Metastatic Lung Carcinoma in the Adrenal Gland (tissue), 1 donor: ENCODE measurements around a stretch of chr1.

- PRO-cap, result no peak
Measured at GRCh38 chr1:215598484-215599567, 31.7 kb downstream of the KCTD3 start.

- PRO-cap, result no peak
Measured at GRCh38 chr1:216499577-216499959, 76.3 kb upstream of the USH2A start.

DNA sequence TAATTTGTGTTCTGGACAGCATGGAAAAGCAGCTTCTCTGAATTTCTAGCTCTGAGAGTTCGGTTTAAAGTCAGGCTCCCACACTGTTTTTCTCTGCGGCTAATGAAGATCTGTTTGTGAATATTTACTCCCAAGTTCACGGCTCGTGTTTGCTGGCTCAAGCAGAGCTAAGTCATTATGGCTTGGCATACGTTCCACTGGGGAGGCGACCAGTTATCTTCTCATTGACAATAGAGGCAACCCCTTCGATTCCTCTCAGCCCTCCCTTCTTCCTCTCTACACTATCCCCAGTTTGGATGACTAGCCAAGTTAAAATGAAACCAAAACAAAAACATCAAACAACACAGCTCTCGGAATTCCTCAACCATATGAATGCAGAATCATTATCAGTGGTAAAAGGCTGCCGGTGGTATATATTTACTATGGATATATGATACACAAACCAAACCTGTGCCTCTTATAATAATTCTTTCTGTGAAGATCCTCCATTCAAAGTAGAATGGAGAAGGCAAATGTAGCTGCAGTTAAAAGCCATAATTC lies 108.1 kb upstream of the USH2A start:
- PRO-cap, result no peak

GRCh38 chr1:217601582-217602321 lies 29.1 kb downstream of the GPATCH2 start:
- PRO-cap, result no peak

GRCh38 chr1:218165120-218166036 lies 119.7 kb upstream of the RRP15 start:
- PRO-cap, result no peak

- PRO-cap, result no peak
Measured at GRCh38 chr1:218346557-218347210, 1.5 kb downstream of the TGFB2 start.

DNA sequence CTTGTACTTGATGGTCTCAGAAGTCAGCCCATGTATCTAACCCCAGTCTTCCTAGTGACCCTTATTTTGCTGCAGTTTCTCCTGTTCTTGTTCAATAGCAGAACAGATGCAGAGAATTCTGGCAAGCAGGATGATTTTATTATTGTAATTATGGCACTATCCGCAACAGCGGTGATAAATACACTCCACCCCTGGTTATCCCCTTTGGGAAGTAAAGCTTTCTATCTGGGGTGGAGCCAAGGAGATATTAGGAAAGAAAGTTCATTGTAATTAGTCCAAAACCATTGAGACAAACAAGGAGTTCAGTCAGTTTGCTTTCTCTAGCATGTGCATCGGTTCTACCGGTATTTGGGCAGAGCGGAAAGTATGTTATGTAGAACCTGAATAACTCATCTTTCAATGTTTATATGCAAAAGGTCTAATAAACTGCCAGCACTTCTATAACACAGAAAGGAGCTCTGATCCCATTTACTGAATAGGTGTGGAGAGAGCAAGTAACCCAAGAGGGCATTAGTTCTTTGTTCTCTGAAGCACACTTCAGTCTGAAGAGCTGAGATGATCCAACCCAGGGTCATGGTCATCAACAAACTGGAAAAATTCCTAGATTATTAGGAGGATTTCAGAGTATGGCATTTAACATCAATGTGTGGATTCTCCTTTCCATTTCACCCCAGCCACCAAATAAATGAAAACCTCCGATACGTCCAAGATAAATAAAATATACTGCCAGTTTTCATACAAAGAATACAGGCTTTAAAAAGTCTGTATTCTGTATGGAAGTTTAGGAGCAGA lies 3.5 kb downstream of the TGFB2 start:
- PRO-cap, result no peak

DNA sequence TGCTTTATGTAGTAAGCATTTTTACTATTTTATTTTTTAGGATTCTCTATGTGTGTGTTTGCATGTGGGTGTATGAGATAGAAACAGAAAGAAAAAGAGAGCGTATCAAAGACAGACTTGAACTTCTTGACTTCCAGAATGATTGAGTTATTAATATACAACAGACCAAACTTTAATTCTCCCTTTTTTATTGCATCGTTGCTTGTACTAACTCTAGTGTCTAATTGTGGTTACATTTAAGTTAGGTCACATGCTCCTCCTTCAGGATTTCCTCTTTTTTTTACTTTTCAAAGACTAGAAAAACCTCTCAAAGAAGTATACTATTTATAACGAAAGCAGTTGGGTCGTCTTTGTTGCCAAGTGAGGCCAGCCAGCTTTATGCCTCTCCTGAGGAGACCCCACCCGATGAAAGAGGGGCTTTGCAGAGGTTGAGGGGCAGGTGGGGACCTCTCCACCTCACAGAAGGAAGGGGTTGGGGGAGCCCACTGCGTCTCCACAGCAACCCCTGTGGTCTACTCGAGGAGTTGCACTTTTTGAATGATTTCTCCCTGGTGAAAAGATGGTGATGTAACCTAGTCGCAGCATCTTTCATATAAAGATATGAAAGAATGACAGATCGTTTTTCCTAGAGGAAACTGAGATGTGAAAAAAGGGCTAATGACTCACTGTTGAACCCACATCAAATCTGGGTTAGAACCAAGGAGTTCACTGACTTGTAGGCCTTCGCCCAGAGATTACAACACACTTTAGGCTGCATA lies 6.3 kb downstream of the TGFB2 start:
- PRO-cap, result no peak

DNA sequence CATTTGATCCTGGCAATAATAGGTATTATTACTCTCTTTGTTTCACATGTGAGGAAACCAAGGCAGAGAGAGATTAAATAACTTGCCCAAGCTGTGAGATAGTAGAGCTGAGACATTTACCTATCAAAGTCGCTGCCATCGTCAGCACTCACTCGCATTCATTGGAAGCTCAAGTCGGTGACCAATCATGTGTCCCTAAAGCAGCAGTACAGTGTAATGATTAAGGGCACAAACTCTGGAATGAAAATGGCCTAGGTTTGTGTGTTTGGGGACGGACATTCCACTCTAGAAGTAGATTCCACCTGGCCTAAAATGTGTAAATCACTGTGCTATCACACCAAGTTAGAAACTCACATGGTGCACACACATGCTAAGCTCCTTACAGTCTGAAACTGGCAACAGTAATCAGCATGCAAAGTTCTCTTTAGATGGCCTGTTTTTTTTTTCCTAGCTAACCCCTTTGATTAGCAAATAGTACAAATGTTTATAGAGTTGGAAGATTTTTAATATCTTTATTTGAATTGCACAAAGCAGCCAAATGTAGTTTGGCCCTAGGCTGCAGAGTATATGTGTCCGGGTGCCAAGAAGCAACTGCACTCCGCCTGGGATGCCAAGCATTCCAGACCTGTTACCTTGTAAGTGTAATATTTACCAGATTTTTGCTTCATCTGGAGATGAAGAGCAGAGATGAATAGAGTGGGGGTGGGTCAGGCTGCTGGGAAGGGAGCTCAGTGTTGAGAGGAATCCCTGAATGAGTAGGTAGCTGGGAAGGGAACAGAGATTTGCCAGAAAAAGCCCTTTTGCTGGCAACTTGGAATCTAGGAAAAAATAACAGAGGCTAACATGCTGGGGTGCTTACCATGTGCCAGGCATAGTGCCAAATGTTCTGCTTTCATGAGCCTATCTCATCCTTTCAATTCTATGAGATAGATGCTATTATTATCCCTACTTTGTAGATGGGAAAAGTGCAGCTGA lies 35.2 kb downstream of the TGFB2 start:
- PRO-cap, result no peak

GRCh38 chr1:218498053-218499130 lies 153.3 kb downstream of the TGFB2 start:
- PRO-cap, result no peak

GRCh38 chr1:219088716-219089432 lies 84.8 kb upstream of the LYPLAL1 start:
- PRO-cap, result no peak

DNA sequence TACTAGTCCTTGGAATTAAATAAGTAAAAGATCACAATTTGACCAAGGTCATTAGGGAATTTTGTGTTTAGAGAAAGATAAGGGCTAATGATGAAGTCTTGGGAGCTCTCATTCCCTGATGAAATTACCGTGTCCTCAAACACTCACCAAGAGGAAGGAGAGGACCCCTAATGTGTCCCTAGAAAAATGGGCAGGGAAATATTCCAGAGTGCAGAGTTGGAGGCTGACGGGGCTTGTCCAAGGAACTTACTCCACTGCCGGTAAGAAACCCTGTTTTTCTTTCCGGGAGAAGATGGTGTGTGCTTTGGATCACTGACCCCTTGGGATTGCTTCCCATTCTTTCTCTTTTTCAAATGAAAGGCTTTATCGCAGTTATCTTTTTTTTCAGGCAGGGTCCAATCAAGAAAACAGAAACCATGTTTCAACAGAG lies 145.0 kb downstream of the LYPLAL1 start:
- PRO-cap, result no peak

- PRO-cap, result no peak
Measured at GRCh38 chr1:219926127-219927057, 2.0 kb downstream of the SLC30A10 start.

- PRO-cap, result no peak
Measured at GRCh38 chr1:220090195-220090713, 666 bp upstream of the BPNT1 start.

DNA sequence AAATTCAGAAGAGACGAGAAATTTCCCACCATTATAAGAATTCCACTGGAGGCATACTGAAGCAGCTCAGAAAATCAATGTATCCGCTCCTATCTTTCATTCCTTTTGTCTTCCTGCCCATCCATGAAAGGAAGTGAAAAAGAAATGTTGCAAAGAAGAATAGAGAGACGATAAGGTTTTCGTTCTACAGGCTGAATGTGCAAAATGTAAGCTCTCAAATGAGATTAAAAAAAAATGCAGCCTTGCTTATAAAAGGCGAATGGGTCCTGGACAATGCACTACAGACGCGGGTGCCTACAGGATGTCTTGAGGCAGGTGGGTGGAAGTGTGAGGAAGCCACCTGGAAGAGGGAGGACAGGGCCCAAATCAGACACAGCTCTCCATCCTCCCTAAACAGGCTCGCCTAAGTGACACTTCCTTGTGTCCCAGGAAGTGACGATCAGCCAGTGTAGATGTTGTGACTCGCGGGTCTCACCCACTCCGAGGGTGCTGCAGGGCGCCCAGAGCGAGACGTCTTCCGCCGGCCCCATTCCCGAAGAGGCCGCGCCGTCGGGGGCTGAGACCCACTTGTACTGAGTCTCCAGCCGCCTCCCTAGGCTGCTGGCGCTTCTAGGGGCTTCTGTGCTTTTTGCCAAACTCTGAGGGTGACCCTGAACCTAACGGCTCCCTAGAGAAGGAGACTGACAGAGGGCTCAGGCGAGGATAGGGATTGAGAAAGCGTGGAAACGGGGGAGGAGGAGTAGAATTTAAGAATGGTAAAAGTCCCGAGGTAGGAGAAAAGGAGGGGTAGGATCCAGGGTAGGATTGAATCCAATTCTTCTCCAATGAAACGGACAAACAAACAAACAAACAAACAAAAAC lies 715 bp upstream of the MARK1 start:
- PRO-cap, result unidirectional peak, plus-strand start at position 278 of the sequence; bidirectional peak, plus-strand start at position 483 of the sequence, minus-strand start at position 405 of the sequence

DNA sequence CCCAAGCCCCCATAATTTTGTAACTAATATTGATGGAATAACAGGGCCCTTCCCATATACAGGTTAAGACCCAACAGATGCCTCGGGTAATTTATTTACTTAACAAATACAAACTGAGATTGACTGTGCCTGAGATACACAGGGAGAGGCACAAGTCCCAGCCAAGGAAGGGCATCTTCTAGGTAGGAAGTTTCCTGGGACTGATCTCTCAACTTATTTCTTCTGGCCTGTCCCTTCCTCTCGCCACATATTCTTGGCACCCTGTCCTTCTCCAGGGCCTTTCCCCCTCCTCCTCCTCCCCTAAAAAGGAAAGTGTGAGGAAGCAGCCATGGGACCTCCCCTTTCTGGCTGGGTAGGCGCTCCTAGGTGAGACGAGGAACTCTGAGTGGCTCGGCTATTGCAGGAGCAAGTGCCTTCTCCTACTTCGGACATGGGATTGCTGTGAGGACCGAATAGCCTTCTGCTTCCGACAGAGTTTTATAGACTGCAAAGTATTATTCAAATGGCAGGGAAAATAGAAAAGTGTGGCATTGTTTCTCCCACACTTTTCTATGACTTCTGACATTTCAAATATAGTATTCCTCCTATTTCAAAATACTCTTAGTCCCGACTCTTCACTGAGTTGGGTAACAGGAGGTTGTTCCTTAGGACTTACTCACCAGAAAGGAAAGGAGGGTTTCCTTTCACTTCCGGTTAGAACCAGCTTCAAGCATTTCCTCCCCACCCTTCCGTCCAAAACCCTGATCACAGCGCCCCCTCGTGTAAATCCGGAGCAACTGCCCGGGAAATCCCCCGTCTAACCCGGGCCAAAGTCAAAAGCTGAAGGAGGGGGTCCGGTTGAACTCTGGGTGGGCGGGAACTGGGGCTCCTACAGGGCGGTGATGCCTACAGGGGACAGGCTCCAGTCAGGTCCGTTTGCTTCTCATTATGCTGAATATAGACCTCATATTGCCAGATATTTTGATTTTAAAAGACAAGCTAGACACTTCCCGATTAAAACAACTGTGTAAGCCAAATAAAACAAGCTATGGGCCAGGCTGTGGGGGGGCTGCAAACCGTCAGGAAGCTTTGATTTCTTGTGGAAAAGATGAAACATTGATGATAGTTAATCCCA lies 15.3 kb upstream of the MTARC2 start:
- PRO-cap, result no peak

DNA sequence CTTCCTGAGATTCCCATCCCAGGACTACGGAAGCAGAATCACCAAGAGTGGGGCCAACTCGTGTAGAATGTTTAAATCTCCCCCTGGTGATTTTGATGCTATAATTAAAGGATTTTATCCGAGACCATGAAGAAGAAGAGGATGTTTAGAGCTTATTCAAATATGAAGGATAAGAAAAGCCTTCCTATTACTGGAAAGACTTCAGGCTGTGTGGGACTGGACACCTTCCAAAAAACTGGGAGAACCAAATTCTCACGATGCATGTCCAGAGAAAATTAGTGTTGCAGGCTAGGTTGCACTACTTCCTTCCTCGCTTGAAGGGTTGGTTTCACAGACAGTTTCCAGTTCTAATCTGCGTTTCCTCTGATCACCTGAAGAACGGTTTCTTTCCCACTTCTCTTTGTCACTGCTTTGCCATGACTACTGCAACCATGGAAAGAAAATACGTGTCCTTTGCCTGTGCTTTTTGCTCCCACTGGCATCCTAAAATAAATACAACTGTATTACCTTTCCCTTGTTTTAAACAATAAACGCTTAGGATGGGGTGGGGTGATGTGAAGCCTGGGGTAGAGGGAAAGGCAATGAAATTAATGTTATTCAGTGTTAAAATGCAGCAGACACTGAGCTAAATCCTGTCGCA lies 2.0 kb downstream of the MTARC2 start:
- PRO-cap, result no peak

GRCh38 chr1:220750690-220750937 lies 2.5 kb downstream of the MTARC2 start:
- PRO-cap, result no peak

- PRO-cap, result no peak
Measured at GRCh38 chr1:220887441-220887792, 8.2 kb downstream of the HLX start.

- PRO-cap, result no peak
Measured at GRCh38 chr1:220914830-220915392, 35.7 kb downstream of the HLX start.